H7 (cell line): ENCODE data around the genes CD302 and LY75.

DNA sequence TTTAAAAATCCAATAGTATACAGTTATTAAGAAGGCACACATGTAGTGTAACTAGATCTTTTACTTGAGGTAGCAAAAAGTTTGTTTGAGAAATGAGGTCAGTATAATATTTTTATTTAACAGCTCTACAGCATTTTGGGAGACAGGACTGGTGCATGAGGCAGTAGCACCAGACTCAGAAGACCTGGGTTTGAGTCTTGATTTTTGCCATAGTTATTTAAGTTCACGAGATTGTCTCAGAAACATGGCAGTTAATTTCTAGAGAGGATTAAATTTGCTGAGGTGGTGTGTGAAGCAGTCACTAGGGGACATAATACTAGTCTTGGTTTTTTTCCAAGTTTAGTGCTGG is 1.3 kb downstream of the MARCHF7 start:
- RAMPAGE, long total RNA = no peak

DNA sequence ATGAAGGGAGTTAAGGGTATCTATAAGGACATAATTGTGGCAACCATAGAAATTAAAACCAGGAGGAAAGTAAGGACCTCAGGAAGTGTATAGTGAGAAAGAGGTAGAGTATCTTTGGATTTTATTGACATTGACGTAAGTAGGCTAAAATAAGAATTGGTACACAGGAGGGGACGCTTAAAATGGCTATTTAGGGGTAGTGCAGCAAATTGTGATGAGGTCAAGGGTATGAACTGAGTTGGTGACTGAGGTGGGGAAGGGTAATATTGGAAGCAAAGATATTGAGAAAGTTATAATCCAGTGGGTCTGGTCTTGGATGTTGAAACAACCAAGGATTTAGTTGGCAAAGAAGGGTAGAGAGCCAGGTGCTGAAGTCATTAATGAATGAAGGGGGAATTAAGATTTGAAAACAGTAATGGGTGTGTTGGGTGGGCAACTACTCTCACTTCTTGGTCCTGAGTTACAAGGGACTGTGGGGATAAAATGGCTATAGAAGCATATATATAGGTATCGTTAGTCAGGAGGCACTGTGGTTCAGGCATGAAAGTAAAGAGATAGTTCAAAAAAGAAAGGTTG is 42.8 kb downstream of the MARCHF7 start:
- RAMPAGE, long total RNA = no peak

DNA sequence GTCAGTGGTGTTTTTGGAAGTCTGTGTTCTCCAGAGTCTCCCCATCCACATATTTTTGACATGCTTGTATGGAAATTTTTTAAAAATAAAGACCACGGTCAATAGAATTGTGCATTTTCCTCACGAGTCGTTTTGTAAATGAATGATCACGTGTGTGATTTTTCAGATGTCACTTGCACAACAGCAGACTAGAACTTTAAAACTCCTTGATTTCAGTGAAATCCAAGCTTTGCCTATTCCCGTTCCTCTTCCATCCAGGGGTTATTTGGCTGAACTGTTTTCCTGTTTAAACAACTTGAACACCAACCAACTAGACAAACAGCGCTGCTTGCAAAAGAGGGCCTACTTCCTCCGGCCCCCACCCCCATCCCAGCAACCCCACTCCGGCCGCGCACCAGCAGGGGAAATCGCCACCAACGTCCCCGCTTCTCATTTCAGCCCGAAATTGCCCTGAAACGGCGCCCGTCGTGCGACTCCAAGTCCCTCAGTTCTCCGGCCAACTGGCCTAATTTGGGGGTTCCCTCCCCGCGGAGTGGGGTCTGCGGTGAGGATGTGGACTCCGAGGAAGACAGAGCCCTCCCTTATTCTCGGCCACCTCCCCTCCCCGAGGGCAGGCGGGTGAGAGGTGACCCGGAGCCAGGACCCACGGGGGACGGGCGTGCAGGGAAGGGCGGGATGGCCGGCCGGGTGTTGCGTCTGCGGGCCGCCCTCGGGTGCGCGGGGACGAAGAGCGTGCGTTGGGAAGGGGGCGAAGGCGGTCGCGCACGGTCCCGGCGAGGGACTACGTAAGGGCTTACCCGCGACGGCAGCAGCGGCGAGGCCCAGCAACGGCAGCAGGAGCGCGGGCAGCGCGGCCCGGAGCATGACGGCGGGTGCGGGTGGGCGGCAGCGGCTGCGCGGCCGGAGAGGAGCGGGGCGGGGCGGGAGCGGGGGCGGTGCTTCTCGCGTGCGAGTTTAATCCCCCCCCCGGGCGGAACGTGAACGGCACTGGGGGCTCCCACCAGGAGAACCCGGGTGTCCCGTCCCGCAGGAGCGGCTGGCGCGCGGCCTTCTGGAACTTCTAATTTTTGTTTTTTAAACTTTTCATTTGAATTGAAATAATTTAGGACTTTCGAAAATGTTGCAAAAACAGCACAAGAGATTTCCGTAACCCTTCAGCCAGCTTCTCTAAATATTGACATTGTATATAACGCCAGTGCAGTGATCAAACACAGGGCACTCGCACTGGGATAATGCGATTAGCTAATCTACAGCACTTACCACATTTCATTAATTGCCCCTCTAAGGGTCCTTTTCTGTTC is at the start of gene CD302:
TSS of gene CD302 (minus strand) at position 874 of the 1,301 bp plus-strand sequence.
- RAMPAGE, long total RNA = start-site peak on the minus strand centred at position 874 of the sequence, 34 bp wide, 12 reads

DNA sequence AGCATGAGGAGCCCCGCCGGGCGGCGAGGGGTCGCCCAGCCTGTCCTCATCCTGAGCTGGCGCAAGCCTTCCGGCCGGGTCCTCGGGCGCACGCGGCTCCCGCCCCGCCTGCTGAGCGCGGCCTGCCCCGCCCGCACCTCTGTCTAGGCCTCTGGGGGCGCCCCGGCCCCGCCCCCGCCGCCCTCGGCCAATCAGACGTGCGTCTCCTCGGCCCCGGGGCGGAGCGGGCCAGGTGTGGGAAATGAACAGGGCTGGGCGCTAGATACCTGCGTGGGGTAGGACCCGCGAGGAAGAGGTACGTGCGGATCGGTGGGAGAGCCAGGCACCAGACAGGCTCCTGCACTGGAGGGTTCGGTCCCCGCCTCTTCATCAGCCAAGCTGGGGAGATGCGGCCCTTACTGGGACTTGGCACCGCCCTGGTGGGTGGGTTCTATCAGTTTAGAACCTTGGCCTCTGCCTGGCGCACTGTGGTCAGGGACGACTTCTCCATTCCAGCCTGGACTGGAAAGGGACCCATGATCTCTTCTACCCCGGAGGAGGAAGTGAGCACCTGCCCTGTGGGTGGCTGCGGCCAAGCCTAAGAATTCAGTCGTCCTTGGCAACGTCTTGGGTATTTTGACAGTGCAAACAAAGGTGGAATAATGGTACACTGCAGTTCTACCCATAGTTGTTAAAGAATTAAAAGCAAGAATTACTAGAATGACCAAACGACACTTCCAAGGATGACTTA is at the start of gene LY75:
TSS of gene LY75 (minus strand) at position 124 of the 730 bp plus-strand sequence.
- RAMPAGE, long total RNA = no peak

DNA sequence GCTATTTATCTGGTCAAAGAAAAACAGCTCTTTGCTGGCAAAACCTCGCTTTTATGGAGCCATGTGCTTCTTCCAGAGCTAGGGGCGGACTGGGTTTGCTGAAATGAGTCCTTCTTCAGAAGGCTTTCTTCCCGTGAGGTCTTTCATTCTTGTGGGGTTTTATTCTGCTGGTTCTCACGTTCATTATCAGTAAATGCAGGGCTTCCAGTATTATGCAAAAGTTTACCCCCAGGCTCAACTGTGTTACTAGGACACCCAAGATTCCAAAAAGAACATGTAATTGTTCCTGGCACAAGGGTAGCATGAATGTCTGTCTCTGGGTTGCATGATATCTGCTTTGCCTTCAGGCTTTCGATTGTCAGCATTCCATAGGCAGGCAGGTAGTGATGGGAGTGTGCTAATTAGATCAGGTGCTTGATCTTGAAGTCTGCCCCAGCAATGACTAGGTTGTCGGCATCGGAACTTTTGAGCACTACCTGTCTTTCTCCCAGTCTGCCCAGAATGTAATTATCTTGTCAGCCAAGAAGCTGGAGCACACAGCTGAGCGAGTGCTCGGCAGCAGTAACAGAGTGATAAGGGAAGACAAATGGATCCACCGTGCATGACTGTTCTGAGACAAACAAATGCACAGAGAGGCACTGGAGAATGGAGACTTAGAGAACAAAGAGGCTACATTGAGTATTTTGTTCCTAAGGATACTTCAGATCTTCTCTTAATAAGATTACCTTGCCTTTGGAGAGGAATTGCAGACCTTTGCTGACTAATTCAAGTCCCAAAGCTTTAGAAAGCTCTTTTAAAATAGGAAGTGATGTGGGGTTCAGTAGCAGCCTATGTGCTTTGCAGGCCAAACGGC is 42.1 kb downstream of the ITGB6 start:
- RAMPAGE, long total RNA = no peak

DNA sequence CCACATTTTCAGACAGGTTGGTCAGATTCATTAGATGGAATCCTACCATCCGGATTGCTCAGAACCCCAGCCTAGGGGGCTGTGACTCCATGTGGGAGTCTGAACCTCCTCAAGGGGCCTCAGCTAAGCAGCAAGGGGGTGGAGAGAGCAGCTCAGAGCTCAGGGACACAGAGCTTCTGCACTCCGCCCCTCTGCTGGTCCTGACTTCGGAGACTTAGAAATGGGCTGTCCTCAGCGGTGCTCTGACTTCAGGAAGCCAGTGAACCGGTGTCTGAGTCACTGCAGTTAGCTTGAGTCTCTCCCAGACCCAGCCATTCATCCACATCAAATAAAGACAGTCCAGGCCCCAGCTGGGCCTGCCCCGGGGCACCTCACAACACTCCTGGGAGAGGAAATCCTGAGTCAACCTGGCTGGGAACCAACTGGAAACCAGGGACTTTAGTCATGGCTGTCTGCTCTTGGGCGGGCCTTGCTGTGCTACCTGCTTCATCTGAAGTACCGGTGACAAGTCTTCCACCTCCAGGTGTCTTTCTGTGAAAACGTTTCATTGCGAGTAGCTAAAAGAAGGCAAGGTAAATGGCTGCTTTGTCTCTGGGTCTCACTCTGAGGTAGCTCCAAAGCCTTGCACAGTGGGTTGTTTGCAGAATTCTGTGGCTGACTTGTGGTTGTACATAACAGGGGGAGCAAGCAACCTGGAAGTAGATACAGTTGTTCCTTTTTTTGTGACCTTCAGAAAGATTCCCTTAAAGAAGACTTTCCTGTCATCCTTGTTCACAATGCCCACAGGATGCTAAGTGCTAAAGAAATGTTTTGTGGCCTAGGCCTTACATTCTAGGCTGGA is 5.5 kb upstream of the ITGB6 start:
- RAMPAGE, long total RNA = no peak

DNA sequence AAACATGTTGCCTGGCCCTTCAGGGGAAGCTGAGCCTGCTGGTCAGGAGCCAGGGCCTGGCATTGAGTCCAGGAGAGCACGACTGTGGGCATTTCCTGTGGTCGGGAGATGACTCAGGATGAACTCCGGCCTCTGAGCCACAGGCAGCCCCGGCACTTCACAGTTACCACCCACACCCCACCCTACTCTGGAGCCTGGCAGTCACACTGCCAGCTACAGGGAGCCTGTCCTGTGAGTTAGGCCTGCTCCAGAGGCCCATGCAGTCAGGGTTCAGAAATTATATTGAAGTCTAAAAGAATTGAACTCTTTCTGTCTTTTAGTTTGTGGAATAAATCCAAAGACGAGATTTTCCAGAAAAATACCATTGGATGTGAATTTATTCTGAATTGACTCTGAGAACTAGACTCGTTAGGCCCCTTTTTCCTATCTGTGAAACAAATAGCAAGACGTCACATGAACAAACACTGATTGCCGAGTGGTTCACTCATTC is 8.1 kb upstream of the ITGB6 start:
- RAMPAGE, long total RNA = no peak

GRCh38 chr2:160417730-160418314 is 75.8 kb downstream of the RBMS1 start:
- RAMPAGE, long total RNA = no peak

DNA sequence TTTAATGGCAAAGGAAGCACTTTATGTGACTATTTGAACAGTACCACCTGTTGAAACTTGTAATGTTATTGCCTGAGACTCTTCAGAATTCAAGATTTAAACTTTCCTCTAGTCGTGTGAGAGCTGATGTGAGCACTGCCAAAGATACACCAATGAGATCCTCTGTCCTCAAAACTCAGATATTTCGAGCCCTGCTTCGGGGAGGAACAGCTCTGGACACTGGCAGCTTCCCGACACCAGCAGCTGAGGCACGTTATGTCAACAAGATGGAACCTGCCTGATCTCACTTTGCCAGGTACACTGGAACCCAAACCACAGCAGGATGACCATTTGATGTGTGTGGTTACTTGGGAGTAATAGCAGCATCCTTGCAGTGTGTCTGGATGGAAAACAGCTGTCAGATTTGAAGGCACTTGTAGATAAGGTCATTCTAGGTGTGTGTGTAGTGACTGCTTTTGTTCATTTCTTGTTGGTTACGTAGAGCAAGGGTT is 319.9 kb upstream of the RBMS1 start:
- RAMPAGE, long total RNA = no peak

DNA sequence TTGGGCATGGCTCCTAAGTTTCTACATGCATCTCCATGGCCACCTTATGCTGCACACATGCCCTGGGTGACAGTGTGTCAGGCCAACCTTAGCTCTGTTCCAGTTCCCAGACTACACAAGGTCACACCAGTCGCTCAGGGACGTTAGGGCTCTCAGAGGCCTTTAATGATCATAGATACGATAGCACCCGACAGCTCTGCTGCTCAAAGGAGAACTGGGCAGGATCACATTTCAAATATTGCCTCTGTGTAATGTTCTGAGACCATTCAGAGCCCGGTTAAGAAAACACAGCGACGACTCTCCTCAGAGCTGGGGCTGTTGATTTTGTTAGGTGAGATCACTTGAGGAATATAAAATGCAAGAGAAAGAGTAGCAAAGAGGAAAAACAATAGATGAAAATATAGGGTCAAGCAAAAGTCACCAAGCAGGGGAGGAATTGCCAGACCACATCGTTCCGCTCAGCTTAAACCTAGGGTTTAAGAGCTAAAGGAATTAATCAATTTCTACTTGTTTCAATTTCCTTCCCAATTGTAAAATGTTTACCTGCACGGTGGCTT is 166.5 kb upstream of the TANK start:
- RAMPAGE, long total RNA = no peak

DNA sequence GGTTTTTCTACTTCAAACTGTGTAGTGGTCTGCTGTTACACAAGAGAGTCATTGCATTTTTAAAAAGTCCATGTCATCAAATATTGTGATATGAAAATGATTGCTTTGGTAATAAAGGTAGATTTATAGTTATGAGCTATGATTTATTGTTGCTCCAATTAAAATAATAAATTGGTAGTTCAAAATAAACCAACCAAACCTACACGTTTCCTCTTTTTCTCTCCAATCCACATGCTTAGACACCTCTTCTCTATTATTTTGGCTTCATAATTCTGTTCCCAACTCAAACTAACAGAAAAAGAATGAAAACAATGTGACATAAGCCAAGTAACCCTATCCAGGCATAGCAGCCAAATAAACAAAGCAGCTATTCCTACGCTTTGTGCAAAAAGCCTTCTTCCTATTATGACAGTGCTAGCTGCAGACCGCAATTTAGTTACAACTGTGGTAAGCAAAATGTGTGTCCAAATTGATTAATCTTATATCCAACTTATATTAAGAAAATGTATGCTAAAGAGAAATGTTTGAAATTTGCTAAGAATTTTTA is 20.7 kb upstream of the TANK start:
- RAMPAGE, long total RNA = no peak

- RAMPAGE, long total RNA = no peak
These were observed 15.3 kb downstream of the TANK start for GRCh38 chr2:161175560-161175862.

DNA sequence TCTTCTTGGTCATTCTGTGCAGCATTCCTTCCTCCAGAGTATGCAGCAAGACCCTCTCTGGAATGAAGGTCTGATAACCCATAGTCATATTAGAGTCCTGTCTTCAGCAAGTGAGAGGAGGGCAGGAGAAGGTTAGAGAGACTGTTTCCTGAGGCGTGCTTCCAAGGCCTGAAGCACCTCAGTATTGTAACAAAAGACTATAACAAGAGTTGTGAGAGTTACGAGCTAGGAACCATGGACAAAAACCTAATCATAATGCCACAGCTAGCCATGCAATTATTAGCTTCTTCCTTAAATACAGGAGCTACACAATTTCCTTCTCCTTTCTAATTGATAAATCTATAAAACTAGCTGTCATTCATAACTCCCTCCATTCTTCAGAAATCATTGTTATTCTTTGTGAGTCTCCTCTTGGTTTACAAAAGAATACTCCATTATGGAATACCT is 22.6 kb downstream of the TANK start:
- RAMPAGE, long total RNA = no peak

GRCh38 chr2:161341157-161341576 is 32.9 kb downstream of the PSMD14 start:
- RAMPAGE, long total RNA = no peak

GRCh38 chr2:161423133-161423523 is 7.0 kb downstream of the TBR1 start:
- RAMPAGE, long total RNA = no peak

DNA sequence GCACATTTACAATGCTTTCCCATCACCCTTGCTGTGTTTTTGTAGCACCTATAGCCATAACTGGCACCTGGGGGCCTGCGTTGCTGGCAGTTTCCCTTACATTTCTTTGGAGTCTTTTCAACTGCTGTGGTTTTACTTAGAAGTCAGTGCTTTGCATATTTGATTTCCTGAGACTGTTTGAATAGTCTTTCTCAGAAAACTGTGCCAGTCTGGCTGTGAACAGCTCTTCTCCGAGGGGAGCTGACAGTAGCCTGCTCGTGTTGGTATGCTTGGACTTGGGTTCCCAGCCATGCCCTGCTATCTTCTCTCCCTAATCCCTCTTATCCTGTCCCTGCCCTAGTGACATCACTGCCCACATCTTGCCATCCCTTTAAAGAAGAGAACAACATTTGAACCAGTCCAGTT is 81.5 kb downstream of the DPP4 start:
- RAMPAGE, long total RNA = no peak

GRCh38 chr2:162244523-162245205 is 1.4 kb upstream of the FAP start:
- RAMPAGE, long total RNA = no peak

DNA sequence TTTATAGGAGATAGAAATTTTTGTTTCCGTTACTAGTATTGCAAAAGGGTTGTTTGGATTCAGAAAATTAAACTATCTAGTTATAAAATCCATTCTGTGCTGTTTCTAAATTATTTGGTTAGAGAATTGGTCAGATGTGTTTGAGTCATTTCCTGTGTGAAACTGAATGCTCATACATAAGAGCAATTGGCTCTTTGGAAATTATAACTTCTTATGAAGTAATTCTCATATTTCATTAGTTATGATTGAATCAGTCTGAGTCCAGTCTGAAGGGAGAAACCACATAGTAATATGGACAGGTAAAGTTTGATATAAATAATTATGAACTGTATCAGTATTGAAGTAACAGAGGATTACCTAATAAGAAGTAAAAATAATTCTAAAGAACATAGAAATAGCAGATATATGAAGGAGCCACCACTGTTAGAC is 17.8 kb upstream of the FAP start:
- RAMPAGE, long total RNA = no peak

DNA sequence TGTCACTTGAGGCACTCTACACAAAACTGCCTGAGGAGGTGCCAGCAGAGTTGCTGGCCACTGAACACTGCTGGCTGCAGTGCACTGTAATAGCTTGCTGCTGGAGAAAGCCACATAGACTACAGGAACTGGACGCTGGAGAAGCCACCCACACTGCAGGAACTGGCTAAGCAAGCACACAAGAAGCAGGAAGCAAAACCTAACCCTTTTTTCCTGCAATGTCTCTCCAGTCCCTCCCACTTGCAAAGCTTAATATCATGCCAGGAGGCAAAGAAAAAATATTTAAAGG is 18.4 kb upstream of the FAP start:
- RAMPAGE, long total RNA = no peak

DNA sequence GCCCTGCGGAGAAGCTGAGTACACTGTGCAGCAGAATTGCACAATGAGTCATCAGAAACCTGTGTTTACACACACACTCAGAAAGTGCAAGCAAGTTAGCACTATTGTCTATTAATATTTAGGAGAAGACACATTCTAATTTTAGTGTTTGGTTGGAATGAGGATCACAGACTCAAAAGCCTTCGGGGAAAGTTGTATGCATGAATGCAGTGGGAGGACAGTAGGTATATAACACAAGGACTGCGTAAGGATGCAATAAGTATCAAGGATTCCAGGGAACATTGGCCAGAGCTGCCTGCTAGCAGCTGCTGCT is 128.2 kb downstream of the KCNH7 start:
- RAMPAGE, long total RNA = no peak